AG10803 (cell line): ENCODE measurements around a stretch of chr5.

DNA sequence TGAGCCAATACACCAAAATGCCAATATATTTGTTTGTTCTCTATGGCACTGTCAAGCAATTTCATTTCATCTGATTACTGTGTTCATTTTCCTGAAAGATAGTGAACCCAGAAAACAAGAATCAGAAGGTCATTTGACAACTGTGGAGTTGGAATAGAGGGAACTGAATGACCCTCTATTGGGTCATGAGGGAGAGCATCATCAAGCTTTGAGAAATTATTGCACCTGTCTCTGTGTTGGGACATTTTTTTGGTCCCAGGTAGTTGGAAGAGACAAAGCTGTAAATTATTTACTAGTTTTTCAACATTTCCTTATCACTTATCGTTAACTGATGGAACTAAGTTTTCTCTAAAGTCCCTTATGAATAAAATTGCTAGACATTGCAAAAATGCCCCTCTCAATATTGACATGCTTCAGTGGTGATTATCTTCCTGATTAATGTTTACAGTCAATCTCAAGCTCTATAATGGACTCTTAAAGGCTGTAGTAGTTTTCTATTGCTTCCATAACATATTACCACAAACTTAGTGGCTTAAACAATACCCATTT lies 129.5 kb downstream of the GHR start:
- RRBS = no CpG with 5 or more reads among the region's 1 CpG

DNA sequence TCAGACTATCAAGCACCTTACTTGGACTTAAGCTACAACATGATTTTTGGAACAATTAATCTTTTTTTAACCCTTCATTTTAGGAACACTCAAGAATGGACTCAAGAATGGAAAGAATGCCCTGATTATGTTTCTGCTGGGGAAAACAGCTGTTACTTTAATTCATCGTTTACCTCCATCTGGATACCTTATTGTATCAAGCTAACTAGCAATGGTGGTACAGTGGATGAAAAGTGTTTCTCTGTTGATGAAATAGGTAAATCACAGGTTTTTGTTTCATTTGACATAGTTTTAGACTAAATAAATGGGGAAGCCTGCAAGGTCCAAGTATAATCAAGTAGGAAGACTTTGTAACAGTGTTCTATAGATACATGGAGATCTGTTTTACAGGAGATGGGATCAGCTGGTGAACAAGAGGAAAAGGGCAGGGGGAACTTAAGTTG lies 61.8 kb upstream of the CCDC152 start:
- RRBS = no CpG with 5 or more reads among the region's 1 CpG

GRCh38 chr5:42800735-42801332 lies 10.9 kb downstream of the SELENOP start:
- RRBS = no CpG with 5 or more reads among the region's 8 CpGs

- RRBS = no CpG with 5 or more reads among the region's 2 CpGs
Measured at GRCh38 chr5:42811027-42811738, 509 bp downstream of the SELENOP start.

- RRBS = no CpG with 5 or more reads among the region's 23 CpGs
Measured at GRCh38 chr5:42813414-42814089, 1.9 kb upstream of the SELENOP start.

- RRBS = 6% methylated on average over 8 of the region's 57 CpGs
Measured at GRCh38 chr5:42951183-42951901, 88.8 kb downstream of the ANXA2R start.

DNA sequence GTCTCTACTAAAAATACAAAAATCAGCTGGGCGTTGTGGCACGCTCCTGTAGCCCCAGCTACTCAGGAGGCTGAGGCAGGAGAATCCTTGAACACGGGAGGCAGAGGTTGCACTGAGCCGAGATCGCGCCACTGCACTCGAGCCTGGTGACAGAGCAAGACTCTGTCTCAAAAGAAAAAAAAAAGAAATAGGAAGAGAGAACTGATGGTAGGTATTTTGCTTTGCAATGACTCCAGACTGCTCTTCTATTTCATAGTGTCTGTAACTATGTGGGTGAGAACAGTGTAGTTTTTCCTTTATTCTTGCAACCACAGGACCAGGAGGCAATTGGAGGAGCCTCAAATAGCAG lies 49.8 kb downstream of the ANXA2R start:
- RRBS = no CpG with 5 or more reads among the region's 7 CpGs

DNA sequence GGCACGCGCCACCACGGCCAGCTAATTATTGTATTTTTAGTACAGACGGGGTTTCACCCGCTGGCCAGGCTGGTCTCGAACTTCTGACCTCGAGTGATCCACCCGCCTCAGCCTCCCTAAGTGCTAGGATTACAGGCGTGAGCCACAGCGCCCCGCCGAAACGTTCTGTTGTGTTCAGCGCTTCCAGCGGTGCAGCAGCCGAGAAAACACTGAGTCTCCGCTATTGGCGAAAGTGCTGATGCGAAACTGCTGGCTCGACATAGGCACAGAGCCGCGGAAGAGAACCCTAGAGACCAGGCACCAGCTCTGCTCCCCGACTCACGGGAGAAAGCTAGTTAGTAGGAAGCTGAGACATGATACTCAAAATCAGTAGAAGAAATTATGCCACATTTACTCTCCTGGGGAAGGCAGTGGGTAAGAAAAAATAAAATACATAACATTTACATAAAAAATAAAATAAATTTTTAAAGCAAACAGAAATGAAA lies 31.6 kb downstream of the ANXA2R start:
- RRBS = no CpG with 5 or more reads among the region's 24 CpGs

DNA sequence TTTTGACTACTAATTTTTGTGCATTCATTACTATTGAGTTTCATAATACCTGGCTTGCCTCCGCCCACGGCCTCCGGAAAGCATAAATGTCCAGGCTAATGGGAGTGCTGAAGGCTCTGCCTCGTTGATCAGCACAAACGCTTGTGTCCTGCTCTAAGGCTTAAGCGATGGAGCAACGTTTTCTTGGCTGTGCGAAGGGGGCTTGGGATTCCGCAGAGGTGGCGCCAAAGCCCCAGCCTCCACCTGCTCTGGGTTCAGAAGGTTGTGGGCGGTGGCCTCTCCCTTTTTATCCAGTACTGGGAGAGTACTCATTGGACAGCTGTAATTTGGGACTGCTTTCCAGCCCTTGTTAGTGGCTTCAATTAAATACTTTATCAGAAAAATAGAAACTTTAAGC lies 19.7 kb downstream of the ANXA2R start:
- RRBS = no CpG with 5 or more reads among the region's 11 CpGs

DNA sequence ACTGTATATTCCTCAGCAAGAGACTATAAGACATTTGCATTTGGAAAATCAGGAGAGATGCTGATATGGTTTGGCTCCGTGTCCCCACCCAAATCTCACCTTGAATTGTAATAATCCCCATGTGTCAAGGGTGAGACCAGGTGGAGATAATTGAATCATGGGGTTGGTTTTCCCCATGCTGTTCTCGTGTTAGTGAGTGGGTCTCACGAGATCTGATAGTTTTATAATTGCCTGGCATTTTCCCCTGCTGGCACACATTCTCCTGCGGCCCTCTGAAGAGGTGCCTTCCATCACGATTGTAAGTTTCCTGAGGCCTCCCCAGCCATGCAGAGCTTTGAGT lies 28.5 kb upstream of the ANXA2R start:
- RRBS = no CpG with 5 or more reads among the region's 5 CpGs

- RRBS = no CpG with 5 or more reads among the region's 7 CpGs
Measured at GRCh38 chr5:43236455-43237046, 44.5 kb downstream of the NIM1K start.

- RRBS = no CpG with 5 or more reads among the region's 1 CpG
Measured at GRCh38 chr5:43237047-43237381, 45.0 kb downstream of the NIM1K start.

GRCh38 chr5:43409637-43410812 lies 2.2 kb downstream of the CCL28 start:
- RRBS = no CpG with 5 or more reads among the region's 11 CpGs

GRCh38 chr5:43601947-43602262 lies 1.1 kb upstream of the NNT start:
- RRBS = no CpG with 5 or more reads among the region's 3 CpGs

DNA sequence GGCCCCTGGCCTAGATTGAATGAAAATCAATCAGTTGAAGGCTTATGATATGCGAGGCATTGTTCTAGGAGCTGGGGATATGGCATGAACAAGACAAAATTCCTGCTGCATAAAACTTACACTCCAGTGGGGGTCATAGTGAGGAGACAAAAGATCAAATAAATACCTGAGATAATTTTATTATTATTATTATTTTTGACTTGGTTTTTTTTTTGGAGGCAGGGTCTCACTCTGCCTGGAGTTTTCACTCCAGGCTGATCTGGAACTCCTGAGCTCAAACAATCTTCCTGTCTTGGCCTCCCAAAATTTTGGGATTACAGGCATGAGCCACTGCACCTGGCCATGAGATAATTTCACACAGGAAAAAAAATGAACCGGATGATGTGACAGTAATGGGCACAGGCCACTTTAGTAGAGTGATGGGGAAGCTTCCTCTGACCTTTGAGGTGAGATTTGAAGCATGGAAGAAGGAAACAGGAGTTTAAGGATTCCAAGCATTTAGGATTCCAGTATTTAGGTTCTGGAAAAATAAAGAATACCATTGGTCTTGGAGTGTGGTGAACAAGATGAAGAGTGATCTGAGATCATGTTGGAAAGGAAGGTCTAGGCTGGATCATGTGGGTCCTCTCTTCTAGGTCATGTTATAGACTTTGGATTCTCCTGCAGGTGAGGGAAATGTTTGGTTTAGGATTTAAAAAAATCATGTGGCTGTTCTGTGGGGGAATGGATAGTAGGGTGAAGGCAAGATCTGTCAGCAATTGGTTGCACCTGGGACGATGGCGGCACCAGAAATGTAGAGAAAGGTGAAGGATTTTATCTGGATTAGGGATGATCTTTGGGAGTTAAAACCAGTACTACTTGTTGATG lies 18.6 kb downstream of the NNT start:
- RRBS = no CpG with 5 or more reads among the region's 4 CpGs

DNA sequence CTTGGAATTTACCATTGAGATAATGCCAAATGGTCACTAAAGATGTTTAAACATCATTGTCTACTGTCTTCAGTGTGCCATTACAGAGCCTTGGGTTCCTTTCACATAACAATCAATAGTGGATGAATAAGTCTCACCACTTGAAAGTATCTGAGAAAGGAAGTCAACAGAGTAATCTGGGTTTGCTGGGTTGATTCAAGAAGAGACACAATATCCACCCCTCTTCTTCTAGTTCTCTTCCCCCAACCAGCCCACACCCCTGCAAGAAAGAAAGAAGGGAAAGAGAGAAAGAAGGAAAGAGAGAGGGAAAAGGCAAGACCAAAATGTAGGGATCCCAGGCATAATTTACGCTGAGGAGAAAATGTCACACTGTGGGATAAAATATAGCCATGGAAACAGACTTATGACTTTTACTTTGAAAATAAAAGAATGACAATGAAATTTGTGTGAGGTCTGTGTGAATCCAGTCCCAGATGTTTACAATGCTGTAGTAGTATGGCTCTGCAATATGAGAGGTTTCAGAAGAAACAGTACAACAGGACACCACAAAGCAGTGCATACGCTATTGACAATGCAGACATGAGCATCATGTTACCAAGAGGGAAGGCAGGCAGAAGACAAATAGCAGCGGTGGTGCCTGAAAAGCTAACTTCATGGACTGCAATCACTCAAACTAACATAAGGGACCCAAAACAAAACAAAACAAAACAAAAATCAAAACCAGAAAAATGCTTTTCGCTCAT lies 2.0 kb downstream of the FGF10 start:
- RRBS = no CpG with 5 or more reads among the region's 4 CpGs

GRCh38 chr5:44806215-44806766 lies 2.5 kb upstream of the MRPS30 start:
- RRBS = no CpG with 5 or more reads among the region's 1 CpG

GRCh38 chr5:44806880-44807595 lies 1.7 kb upstream of the MRPS30 start:
- RRBS = no CpG with 5 or more reads among the region's 2 CpGs

DNA sequence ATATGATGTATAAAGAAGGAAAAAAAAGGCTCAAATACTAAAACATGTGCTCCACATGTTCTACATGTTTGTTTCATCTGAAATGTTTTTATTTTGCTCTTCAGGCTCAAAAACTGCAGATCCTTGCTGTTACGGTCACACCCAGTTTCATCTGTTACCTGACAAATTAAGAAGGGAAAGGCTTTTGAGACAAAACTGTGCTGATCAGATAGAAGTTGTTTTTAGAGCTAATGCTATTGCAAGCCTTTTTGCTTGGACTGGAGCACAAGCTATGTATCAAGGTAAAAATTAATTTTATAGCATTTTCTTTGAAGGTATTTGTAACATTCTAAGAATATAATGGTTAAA lies 4.2 kb downstream of the MRPS30 start:
- RRBS = no CpG with 5 or more reads among the region's 1 CpG

DNA sequence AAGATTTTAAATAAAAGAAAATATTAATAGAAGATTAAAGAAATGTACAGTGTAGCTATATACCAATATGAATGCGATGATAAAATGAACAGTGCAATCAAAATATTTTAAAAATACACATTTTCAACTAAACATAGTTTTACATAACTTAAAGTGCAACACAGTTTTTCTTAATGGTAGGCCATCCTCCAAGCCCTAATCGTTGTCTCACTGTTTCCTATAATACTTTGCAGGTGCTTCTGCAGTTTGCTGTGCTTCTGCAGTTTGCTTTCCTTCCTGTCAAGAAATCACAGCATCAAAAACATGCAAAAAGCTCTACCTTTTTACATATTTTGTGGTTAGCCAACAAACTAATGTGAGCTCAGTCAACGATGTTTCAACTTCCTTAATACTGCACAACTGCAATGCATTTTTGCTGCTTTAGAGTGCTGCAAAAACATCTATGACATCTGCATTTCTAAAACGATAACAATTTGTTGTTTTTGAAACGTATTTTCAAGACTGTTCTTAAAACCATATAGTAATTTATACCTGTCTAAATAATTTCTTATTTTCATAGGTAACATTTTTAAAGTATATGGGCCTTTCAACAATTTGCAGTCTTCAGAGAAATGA lies 25.2 kb downstream of the EMB start:
- RRBS = no CpG with 5 or more reads among the region's 5 CpGs